Skeletal muscle cell (primary cell): ENCODE measurements around a stretch of chr19.

- RRBS = no CpG with 5 or more reads among the region's 9 CpGs
Observed at GRCh38 chr19:38278088-38278701, 13.8 kb downstream of the SPINT2 start.

DNA sequence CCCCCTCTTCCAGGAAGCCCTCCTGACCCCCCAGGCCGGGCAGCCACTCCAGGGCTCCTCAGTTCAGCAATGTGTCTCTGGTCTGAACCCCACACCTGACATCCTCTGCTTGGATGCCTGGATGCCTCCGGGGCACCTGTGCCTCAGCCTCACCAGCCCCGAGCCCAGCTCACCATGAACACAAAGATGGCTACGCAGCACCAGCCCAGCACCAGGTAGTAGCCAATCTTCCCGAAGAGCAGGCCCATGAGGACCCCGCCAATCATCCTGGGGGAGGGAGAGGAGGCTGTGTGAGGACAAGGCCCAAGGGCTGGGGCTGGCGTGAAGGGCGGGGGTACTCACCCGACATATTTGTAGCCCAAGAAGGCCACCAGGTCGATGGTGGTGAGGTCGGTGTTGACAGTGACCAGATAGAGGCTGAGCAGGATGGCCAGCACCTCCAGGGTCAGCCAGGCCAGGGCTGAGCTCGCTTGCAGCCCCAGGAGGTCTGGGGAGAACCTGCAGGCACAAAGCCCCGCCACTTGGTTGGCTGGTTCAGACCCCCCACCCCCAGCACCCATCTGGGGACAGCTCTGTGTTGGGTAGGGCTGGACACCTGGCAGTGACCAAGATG lies 3.3 kb downstream of the C19orf33 start:
- RRBS = 95% methylated on average over 1 of the region's 13 CpGs

DNA sequence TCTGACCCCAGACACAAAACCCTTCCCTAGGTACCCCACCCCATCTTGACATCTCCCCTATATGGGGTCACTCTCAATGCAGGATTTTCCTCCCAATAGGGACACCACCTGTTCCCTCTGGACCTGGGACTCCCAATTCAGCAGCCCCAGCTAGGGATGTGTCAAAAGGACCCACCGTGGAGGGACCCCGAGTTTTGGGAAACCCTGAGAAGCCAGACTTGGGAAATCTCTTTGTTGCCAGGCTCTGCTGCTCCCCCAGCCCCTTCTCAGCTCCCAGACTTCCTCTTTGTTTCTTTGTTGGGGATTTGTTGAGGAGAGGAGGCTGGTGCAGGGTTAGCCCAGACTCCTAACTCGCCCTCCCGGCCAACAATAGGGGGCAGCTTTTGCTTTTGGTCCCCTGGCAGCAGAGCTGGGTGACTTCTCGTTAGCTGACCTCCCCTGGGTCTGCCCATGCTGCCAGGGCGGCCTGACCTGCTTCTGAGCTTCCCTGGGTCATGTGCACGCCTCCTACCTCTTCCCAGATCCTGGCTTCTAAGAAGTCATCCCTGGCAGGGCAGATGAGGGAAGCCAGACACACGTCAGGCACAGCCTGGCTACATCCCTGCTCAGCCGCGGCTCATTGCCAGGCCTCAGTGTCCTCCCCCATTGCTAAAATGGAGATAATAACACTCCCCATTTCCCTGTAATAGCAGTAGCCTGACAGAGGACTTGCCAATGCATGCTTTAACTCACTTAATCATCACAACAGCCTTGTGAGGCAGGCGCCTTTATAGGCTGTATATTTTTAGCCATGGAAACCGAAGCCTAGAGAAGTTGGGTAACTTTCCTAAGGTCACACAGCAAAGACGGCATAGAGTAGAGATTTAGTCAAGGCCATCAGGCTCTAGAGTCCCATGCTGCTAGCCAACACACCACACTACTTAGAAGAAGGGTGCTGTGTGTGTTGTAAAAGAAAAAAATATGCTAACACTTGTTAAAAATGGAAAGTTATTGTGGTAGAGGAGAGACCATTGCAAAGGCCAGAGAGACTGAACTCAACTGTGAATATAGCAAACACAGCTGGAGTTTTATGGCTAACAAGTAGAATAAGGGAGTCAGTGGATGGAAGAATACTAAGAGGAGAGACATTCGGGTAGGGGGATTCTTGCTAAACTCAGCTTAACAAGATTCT lies 2.1 kb downstream of the KCNK6 start:
- RRBS = no CpG with 5 or more reads among the region's 14 CpGs

DNA sequence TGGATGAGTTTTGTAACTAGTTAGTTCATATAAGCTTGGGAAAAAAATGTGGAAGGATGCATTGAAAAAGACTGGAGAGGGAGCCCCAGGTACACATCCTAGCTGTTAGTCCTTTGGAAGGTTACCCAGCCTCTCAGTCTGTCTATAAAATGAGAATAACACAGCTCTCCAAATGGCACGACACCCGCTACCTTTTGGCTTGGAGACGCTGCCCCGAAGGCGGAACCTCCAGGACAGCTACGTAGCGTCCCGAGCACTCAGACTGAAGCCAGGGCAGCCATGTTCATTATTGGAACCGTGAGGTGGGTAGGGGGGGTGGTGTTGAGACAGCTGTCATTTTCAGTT lies 204 bp upstream of the PSMD8 start:
- RRBS = no CpG with 5 or more reads among the region's 9 CpGs

DNA sequence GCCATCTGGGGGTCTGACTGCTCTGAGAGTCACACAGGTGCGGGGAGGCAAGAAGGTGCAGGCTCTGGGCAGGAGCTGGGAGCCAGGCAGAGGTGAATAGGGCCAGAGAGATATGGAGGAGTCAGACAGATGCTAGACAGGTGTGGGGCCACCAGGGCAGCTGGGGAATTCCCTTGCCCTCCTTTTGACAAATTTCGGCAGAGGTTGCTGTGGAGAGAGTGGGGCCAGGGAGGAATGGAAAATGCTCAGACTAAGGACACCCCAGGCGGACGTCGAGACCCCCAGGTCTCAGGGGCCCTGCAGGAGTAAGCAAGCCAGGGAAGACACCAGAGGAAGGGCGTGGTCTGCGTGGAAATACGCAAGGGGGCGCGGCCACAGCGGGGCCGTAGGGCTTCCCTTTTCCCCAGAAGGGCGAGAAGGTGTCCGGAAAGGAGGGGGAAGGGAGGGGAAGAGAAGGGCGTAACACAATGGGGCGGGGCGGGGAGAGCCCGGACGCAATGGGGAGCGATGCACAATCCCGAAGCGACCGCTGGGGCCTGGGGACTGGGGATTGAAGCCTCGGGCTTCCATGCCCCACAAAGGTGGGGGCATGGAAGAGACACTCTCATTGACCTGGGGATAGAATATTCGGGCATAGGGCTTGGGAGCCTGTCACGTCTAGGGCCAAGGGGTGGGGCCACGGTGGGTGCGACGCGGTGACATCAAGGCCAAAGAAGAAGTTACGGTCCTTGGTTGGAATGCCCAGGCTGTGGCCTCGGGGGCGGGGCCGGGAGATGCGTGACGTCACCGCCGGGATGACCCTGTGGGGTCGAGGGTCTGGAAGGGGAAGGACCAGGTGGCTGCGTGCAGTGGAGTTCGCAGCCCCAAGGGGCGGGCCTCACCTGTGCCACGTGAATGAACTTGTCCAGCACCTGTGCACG lies 8.2 kb downstream of the RASGRP4 start:
- RRBS = 3% methylated on average over 5 of the region's 44 CpGs

DNA sequence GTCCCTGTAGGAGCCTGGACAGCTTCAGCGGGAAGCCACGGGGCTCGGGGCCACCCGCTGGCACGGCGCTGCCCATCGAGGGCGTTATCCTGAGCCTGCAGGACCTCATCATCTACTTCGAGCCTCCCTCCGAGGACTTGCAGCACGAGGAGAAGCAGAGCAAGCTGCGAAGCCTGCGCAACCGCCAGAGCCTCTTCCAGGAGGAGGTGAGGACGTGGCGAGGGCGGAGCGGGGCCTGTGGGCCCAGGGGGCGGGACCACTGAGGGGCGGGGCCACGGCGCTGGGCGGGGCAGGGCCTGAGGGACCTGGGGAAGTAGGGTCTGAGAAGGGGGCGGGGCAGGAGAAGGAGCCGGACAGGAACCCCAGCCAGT lies 19.3 kb downstream of the RYR1 start:
- RRBS = no CpG with 5 or more reads among the region's 25 CpGs

DNA sequence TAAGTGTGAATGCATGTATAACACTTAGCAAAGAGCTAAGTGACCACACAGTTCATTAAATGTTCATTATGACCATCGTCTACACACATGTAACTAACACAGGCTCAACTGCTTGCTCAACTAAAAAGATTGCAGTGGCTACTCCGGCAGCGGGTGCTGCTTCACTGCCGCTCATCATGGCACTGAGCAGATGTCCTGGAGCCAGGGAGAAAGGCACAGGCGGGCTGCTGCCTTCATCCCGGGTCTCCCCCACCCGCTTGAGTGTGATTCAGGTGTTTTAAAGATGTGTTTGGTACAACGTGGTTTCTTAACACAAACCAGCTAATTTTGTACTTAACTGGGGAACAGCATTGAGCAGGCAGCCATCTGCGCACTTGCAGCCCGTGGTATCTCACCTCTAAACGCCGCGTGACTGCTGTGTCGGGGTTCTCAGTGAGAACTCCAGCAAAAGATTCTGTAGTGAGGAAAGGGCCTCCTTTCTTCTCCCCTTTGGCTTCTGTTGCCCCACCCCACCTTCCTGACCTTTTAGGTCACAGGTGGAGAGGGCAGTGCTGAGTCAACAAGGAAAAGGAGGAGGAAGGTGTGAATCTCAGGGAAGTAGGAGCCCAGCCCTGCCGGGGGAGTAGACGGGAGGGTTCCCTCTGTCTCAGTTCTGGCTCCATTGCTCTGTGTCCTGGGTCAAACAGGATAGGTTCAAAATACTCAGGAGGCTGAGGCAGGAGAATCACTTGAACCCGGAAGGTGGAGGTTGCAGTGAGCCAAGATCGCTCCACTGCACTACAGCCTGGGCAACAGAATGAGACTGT lies 11.6 kb upstream of the ACTN4 start:
- RRBS = no CpG with 5 or more reads among the region's 18 CpGs

GRCh38 chr19:38664313-38665290 lies 17.2 kb downstream of the ACTN4 start:
- RRBS = no CpG with 5 or more reads among the region's 16 CpGs

DNA sequence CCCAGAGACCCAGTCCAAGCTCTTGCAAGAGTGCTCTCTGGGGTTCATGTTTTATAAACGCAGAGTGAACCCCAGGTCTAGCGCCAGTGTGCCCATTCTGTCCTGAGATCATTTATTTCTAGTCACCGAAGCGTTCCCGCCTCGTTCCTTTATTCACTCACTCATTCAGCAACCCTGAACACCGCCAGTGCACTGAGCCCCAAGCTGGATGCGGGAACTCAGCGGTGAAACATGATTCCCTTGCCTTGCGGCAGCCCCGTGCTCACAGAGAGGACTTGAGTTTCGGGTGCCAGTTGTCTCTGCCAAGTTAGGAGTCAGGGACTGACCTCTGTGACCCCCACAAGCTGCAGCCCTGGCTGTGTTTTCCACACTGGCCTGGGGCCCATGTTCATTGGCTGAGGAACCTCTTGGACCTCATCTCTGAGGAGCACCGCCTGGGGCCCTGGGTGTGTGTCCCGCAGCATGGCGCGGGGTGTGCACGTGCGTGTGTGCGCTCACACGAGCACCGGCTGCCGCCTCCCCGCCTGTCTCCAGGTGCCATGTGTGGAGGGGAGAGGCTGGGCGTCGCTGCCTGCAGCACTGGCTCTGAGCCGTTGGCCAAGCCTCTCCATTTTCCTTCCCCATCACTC lies 31.1 kb downstream of the CAPN12 start:
- RRBS = no CpG with 5 or more reads among the region's 26 CpGs

GRCh38 chr19:38713704-38714827 lies 30.2 kb downstream of the CAPN12 start:
- RRBS = 89% methylated on average over 4 of the region's 31 CpGs

DNA sequence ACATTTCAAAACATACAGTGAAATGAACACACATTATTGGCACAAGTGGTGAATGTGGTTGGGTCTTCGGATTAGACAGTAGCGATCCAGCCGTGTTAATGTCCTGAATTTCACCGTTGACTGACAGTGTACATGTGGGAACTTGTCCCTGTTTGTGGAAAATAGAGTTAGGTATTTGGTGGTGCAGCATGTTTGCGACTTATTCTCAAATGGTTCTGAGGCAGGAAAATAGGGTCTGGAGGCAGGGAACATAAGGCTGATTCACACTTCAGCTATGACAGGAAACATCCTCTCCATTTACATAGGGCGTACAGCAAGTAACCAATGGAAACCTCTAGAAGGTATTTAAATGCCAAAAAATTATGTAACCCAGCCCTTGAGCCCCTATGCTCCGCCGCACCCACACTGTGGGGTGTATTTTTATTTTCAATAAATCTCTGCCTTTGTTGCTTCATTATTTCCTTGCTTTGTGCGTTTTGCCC lies 4.2 kb downstream of the LGALS7B start:
- RRBS = no CpG with 5 or more reads among the region's 9 CpGs

DNA sequence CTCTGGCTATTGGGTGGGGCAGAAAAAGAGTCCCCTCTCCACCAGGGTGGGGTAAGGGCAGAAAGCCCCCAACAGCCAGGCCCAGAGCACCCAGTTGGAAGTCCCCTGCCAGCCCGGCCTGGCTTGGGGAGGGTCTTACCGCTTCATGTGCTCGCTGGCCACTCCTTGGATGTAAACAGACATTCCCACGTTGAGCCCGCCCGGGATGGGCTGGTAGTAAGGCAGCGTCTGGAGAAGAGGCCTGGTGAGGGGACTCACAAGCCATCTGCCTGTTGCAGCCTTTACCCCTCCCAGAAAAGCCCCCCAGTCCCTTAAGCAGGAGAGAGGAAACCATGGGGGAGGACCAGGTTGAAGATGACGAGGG lies 471 bp downstream of the LGALS4 start:
- RRBS = 24% methylated on average over 5 of the region's 8 CpGs

- RRBS = no CpG with 5 or more reads among the region's 19 CpGs
Observed at GRCh38 chr19:38823468-38824311, 7.9 kb downstream of the ECH1 start.

GRCh38 chr19:38830838-38831594 lies 578 bp downstream of the ECH1 start:
- RRBS = 2% methylated on average over 6 of the region's 25 CpGs

DNA sequence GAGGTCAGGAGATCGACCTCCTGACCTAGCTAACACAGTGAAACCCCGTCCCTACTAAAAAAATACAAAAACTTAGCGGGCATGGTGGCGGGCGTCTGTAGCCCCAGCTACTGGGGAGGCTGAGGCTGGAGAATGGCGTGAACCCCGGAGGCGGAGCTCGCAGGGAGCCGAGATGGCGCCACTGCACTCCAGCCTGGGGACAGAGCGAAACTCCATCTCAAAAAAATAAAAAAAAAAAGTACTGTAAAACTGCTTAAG lies 1.3 kb upstream of the ECH1 start:
- RRBS = no CpG with 5 or more reads among the region's 12 CpGs

DNA sequence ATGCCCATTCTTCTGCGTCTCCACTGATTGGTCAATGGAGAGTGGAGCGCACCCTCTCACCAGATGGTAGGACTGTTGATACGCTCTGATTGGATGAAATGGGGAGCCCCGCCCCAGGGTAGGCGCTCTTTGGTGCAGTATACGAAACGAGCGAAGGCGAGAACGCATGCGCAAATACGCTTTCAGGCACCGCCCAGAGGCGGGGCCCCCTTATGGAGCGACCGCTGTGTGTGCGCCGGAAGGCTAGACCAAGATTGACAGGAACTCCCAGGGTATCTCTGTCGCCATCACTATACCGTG lies 604 bp upstream of the HNRNPL start:
- RRBS = no CpG with 5 or more reads among the region's 20 CpGs

DNA sequence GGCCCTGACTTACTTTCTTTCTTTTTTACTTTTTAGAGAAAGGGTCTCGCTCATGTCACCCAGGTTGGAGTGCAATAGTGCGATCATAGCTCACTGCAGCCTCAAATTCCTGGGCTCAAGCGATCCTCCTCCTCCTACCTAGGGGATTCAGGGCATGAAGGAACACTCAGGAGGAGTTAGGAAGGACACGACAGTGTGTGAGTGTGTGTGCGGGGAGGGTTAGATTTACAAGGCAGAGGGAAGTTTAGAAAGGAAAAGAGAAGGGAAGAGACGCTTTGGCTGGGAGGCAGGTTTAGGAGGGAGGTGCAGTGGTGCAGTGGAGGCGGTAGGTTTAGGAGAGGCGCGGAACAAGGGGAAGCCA lies 657 bp downstream of the SIRT2 start:
- RRBS = no CpG with 5 or more reads among the region's 9 CpGs

DNA sequence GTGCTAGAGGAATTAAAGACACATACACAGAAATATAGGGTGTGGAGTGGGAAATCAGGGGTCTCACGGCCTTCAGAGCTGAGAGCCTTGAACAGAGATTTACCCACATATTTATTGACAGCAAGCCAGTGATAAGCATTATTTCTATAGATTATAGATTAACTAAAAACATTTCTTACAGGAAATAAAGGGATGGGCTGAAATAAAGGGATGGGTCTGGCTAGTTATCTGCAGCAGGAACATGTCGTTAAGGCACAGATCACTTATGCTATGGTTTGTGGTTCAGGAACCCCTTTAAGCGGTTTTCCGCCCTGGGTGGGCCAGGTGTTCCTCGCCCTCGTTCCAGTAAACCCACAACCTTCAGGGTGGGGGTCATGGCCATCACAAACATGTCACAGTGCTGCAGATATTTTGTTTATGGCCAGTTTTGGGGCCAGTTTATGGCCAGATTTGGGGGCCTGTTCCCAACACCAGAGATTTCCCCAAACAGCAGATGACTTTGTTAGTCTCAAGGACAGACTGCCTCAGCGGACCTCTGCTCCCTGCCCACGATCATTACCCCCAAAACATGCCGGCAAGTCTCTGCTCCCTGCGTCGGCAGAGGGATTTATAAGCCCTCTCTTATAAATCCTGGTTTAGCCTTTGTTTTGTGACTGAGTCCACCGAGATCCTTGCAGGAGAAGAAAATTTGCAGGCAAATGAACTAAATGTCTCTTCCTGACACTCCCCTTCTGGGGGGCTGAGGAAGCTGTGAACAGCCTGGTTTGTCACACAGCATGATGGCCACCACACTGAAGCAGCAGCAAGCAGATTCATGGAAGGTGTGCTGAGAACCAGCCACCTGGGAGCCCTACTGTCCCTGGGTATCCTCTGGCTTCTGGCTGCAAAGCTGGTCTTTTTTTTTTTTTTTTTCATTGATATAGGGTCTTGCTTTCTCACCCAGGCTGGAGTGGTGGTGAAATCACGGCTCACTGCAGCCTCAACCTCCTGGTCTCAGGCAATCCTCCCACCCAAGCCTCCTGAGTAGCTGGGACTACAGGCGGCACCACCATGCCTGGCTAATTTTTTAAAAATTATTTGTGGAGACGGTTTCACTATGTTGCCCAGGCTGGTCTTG lies 11.0 kb downstream of the MRPS12 start:
- RRBS = no CpG with 5 or more reads among the region's 15 CpGs

- RRBS = no CpG with 5 or more reads among the region's 18 CpGs
Observed at GRCh38 chr19:39038108-39038699, 5.9 kb upstream of the FBXO27 start.

GRCh38 chr19:39045906-39046699 lies 13.8 kb upstream of the FBXO27 start:
- RRBS = no CpG with 5 or more reads among the region's 8 CpGs